Bronchus fibroblast of lung (primary cell): ENCODE measurements around a stretch of chr15.

DNA sequence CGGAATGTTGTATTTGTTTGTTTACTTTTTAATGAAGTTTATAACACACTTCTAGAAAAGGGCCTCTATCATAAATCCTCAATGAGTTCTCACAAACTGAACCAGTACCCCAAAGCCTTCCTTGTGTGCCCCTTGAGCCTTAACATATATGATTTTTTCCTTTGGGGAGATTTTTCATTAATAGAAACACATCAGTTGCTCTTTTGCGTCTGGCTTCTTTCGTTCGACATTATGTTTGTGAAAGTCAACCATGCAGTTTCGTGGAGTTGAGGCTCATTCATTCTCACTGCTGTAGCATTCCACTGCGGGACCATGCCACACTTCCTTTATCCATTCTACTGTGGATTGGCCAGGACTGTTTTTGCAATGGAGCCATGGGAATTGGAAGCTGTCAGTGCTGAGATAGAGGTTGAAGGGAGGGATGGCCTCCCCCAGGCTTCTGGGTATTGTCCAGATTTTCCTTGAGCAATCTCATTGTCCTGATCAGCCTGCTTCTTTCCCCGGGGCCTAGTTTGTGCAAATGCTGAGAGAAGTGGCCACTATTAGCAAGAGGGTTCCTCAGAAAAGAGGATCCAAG, 1.6 kb downstream of the LIPC start:
- RAMPAGE, long total RNA = no peak

GRCh38 chr15:58438754-58439347, 7.1 kb downstream of the LIPC start:
- RAMPAGE, long total RNA = no peak

DNA sequence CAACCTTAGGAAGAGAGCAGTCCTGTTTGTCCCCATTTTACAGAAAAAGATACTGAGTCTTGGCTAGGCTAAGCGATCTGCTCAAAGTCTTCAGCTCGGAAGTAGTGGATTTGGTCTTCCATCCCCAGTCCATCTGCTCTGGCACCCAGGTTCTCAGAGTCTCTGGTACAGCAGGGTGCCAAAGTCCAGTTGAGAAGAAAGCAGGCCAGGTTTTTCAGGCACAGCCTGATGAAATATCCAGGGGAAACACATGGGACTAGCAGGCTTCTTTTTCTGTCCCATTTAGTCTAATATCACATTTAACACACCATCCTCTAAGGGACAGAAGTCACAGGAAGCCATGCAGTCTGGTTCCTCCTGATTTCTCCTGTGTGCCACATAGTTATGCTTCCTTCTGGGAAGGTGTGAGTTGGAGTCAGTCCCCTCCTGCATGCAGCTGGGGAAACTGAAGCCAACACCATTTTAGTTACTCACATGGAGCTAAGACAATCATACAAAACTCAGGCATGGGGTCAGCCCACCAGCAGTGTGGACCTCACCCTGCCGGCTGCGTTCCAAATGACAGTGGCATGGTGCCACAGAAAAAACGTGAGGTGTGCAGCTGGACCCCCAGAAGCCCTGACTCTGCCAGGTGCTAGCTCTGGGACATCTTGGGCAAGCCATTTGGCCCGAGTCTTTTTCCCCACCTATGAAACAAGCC, 44.4 kb downstream of the LIPC start:
- RAMPAGE, long total RNA = no peak

DNA sequence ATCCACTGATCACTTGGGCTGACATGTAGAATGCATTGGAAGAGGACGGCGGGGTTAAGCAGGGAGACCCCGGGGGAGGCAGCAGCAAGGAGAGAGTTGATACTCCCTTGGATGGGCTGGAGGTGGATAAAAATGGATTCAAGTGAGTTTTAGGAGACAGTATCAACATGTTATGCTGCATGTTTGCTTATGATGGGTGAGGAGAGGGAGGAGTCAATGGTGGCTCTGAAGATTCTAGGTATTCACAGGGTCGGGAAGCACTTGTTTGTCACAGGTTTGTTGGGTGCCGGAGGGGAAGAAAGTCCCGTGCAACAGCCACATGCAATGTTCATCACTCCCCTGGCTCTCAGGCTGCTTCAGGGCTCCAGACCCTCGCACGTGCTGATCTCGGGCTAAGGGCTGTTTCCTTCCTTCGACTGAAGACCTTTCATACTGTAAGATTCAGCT, 53.4 kb downstream of the LIPC start:
- RAMPAGE, long total RNA = no peak

GRCh38 chr15:58546541-58547090, 114.8 kb downstream of the LIPC start:
- RAMPAGE, long total RNA = no peak

GRCh38 chr15:58770821-58771060, 361 bp upstream of the MINDY2 start:
- RAMPAGE, long total RNA = no peak

GRCh38 chr15:58932627-58932894, 918 bp downstream of the SLTM start:
- RAMPAGE, long total RNA = no peak

DNA sequence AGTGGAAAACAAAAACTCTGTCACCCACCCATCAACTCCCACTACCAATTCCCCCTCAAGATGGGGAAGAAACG, 747 bp downstream of the SLTM start:
- RAMPAGE, long total RNA = no peak

DNA sequence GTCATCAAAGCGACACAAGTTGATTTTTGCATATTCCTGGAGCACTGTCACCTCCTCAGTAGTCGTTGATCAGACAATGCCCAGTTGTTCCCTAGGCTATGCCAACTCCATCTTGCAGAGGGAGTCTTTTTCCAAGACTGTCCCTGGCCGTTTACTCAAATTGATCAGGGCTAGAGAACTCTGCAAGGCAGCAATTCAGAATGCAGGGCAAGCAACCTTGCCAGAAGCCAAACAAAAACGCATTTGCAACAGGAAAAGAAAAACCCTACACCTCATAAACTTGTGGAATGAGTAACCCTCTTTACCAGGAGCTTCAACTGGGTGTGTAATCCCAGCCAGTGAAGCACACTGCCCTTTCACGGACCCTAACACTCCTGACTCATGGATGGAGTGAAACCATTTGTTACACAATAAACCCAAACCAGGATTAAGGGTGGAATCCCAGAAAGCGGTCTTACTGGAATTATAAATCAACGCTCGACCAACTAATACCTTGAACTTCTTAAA, 14.9 kb upstream of the LDHAL6B start:
- RAMPAGE, long total RNA = no peak

DNA sequence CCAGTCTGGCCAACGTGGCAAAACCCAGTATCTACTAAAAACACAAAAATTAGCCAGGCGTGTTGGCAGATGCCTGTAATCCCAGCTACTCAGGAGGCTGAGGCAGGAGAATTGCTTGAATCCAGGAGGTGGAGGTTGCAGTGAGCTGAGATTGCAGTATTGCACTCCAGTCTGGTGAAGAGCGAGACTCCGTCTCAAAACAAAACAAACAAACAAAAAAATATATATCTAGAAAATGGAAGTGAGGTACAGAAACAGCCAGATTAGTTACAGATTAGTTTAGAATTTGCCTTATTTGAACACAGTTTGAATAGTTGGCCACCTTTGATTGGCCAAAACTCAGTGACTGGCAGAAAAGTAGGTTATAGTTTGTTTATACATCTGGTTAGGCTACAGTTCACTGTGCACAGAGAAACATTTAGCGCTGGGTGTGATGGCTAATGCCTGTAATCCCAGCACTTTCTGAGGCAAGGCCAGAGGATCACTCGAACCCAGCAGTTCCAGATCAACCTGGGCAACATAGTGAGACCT, 51.6 kb downstream of the LDHAL6B start:
- RAMPAGE, long total RNA = no peak

GRCh38 chr15:59260117-59260601, 53.5 kb downstream of the LDHAL6B start:
- RAMPAGE, long total RNA = no peak

DNA sequence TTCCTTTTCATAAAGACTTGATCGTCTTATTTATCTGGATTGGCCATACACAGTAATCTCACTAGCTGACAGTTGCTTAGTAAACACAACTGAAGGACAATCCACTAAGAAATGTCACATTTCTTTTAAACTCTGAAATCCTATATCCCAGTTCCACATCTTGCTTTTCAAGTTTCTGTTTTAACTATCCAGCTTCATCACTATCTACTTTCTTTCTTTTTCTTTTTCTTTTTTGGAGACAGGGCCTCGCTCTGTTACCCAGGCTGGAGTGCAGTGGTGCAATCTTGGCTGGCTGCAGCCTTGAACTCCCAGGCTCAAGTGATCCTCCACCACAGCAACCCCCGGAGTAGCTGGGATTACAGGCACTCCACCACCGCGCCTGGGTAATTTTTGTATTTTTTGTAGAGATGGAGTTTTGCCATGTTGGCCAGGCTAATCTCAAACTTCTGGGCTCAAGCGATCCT, 39.6 kb downstream of the MYO1E start:
- RAMPAGE, long total RNA = no peak

DNA sequence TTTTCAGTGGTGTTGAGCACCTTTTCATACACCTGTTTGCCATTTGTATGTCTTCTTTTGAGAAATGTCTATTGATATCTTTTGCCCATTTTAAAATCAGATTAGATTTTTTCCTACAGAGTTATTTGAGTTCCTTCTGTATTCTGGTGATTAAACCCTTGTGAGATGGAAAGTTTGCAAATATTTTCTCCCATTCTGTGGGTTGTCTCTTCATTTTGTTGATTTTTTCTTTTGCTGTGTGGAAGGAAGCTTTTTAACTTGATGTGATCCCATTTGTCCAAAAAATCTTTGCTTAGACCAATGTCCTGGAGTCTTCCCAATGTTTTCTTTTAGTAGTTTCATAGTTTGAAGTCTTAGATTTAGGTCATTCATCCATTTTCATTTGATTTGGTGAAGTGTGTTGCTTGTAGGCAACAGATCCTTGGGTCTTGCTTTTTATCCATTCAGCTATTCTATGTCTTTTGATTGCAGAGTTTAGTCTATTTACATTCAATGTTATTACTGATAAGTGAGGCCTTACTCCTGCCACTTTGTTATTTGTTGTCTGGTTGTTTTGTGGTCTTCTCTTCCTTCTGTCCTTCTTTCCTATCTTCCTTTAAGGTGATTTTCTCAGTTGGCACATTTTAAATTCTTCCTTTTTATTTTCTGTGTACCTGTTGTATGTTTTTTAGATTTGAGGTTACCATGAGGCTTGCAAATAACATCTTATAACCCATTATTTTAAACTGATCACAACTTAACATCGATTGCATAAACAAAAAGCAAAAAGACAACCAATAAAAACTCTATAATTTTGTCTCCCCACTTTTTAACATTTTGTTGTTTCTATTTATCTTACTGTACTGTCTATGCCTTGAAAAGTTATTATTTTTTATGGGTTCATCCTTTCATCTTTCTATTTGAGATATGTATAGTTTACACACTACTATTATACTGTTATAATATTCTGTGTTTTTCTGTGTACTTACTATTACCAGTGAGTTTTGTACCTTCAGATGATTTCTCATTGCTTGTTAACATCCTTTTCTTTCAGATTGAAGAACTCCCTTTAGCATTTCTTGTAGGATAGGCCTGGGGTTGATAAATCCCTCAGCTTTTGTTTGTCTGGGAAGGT, 30.2 kb downstream of the MYO1E start:
- RAMPAGE, long total RNA = no peak

- RAMPAGE, long total RNA = no peak
These were observed 18.1 kb downstream of the MYO1E start for GRCh38 chr15:59354589-59355018.

DNA sequence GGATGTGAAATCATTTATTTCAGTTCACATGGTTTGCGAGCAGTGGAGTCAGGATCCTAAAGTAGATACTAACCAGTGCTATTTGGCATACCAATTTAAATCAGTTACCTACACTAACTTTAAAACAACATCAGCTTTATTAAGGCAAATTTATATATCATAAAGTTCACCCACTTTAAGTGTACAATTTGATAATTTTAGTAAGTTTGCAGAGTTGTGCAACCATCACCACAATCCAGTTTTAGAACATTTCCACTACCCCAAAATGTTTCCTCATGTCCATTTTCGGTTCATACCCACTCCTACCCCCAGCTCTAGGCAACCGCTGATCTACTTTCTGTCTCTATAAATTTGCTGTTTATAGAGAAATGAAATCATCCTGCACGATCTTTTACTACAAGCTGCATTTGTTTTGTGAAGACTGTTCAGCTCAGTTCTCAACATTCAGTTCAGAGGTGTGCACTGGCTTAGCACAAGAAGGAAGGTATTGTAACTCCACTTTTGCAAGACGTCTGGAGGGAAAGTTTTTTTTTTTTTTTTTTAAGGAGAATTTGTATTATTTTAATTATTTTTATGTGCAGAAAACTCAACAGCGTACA, 31.5 kb upstream of the FAM81A start:
- RAMPAGE, long total RNA = no peak

- RAMPAGE, long total RNA = no peak
These were observed 61.9 kb upstream of the GCNT3 start for GRCh38 chr15:59549635-59550168.

DNA sequence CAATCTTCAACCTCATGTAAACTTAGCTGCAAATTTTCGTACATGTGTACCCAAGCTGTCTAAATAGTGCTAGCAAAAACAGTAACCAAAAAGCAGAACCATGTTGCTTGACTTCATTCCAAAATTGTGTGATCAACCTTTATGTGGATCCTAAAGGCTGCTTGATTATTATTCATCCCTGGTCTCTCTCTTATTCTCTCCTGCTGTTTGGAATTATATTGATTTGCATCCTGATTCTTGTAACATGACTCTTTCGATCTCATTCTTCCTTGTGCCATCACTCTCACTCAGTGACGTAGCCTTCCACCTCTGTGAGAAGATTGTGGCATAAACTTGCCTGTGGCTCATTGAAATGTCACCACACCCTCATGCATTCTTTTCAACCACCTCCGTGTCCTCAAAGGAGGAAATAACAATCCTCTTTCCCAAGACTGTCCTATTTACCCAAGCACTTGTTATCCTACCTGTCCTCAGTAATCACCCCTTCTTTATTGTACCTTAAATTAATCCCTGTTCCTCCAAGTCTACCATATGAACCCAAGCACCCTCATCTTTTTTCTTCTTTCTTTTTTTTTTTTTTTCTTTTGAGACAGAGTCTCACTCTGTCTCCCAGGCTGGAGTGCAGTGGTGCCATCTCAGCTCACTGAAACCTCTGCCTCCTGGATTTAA, 41.2 kb upstream of the GCNT3 start:
- RAMPAGE, long total RNA = no peak

GRCh38 chr15:59843401-59843944, 154.4 kb upstream of the BNIP2 start:
- RAMPAGE, long total RNA = no peak

DNA sequence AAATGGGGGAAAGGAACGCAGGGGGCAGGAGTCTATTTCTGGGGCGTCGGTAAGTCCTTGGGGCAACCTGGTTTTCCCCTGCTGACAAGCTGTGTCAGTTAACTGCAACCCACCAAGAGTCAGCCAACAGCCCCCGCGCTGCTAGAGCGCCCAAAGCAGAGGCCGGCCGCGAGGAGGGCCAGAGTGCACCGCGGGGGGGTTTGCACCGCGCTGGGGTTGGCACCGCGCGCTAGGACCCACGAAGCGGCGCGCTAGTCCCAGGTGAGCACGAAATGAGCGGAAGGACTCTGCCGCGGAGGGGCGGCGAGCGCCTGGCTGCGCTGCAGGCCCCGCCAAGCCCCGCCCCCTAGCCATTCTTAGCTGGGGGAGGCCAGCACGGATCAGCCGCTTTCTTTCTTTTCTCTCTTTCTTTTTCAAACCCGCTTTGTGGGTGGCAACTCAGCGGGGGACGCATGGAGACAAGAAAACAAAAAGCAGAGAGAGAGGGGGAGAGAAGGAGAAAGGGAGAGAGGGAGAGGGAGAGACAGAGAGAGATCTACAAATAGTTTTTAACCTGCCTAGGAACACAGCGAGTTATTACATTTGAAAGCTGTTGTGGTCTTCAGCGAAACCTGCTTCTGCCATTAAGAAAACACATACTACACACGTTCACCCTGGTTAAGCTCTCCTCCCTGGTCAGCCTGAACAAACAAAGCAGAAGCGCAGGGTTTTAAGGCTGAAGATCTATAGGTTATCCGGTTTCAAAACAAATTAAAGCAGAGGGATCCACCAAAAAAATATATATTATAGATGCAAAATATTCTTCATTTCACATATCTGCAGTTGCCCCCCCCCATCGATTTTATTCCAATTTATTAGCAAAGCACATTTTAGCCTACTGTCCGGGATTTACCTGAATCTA, 6.9 kb upstream of the FOXB1 start:
- RAMPAGE, long total RNA = no peak

DNA sequence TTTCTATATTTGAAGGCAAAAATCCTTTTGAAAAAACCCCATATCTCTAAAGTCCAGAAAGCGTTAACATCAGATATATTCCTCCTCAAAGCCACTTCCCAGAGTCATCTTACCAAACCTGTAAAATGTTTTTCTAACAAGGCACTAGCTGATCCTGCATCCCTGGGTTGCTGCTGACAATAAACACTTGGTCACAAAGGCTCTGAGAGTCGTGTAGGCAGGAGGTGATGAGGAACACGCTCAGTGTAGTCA, 73.3 kb downstream of the FOXB1 start:
- RAMPAGE, long total RNA = no peak